HT-29 (cell line): ENCODE data around the genes CLMN, C14orf132, BDKRB1, PAPOLA and VRK1.

DNA sequence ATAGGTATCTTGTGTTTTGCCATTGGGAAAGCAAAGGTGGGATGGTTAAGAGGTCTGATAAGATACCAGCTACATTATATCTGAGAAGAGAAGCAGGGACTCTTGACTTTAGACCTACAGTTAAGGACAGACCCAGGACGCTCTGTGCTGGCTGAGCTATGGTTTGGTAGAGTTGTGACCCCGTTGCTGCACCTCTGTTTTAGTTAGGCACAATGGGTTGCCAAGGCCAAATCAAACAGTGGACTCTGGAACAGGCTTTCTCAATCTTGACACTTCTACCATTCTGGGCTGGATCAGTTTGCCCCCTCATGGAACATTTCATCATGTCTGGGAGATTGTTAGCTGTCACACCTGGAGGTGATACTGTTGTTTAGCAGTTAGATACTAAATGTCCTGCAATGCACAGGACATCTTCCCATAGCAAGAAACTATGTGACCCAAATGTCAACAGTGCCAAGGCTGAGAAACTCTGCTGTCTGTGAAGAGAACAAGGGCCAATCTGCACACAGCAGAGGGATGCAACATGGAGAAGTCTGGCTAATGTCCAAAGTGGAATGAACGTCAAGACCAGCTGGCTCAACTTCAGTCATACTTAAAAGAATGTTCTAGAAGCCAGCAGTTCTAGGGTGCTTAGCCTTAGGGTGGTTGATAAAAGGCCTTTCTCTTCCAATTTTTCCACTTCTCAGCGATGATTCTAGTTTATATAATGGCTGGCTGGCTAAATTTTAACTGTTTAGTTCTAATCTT, 65.6 kb upstream of the DICER1 start:
- RAMPAGE, long total RNA, result no peak

- RAMPAGE, long total RNA, result no peak
Measured at GRCh38 chr14:95227947-95228624, 70.8 kb upstream of the DICER1 start.

- RAMPAGE, long total RNA, result no peak
Measured at GRCh38 chr14:95319685-95320573, at the start of gene CLMN. CLMN (minus strand) TSS chr14:95319908.

DNA sequence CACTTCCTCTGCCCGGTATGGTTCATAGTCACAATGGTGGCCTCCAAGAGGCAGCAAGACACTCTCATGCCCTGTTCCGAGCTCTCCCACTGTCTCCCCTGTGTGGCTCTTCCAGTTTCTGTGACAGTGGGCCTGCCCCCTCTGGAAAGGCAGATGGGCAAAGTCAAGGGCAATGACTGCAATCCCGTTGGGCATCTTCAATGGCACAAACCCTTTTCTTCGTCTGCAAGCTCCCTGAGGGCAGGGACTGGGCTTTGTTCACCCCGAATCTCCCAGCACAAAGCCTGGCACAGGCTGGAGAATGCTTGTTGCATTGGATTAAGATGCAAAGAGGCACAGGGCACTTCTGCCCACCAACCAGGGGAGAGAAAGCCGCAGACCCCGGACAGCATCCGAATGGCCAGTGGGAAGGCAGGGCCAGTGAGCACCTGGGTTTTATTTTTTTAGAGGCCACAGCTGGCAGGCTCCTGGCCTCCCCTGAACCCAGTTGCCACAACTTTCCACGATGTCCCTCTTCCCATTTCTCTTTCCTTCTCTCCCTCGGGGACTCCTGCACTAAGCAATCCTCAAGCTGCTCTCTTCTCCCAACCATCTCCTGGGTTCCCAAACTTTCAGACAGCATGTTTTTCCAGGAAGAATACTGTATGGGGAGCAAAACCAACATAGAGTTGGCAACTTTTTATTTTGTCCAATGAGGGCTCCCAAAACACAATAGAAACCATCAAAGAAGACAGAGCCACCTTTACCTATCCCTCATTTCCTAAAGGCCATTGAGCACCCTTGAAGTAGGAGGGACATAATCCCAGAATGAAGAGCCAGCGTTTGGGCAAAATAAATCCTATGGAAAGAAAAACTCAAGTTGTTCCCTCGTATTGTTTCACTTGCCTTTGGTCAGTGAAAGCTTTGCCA, 92.7 kb upstream of the CLMN start:
- RAMPAGE, long total RNA, result no peak

GRCh38 chr14:95468646-95469288, 47.7 kb downstream of the SYNE3 start:
- RAMPAGE, long total RNA, result no peak

- RAMPAGE, long total RNA, result no peak
Measured at GRCh38 chr14:95715231-95715624, 1.3 kb upstream of the TCL1A start.

- RAMPAGE, long total RNA, result no peak
Measured at GRCh38 chr14:96032096-96032380, 7.1 kb upstream of the C14orf132 start.

- RAMPAGE, long total RNA, result no peak
Measured at GRCh38 chr14:96038889-96039583, at the start of gene C14orf132. C14orf132 (plus strand) TSS chr14:96039362.

- RAMPAGE, long total RNA, result no peak
Measured at GRCh38 chr14:96090120-96090928, 51.2 kb downstream of the C14orf132 start.

DNA sequence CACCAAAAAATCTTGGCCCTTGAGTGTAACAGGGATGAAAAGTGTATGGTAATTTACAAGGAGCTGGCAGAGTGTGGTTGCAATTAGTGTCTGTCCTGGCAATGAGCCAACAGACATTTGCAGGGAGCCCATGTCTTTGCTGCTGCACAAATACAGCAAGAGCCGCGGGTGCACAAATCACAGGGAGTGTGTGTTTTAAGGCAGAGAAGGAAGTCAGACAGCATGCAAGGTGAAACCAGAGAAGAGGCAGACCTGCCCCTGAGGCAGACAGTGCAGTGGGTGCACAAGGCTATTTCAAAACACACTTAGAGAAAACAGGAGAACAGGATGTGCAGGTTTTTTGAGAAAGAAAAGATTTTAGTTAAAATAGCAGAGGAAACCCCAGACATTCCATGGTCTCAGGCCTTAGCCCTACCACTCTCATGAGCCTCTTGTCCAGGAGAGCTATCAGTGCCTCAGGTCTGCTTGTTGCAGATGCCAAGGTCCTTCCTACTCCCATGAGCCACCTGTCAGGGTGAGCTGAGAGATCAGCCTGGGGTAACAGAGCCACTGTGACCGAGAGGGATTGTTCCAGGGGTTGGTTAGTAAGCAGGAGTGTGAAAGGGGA, 78.0 kb downstream of the C14orf132 start:
- RAMPAGE, long total RNA, result no peak

GRCh38 chr14:96198523-96199151, 6.0 kb upstream of the BDKRB2 start:
- RAMPAGE, long total RNA, result no peak

GRCh38 chr14:96255863-96256480, at the start of gene BDKRB1:
BDKRB1 (plus strand) TSS chr14:96256210.
- RAMPAGE, long total RNA, result no peak

- RAMPAGE, long total RNA, result no peak
Measured at GRCh38 chr14:96267243-96267846, 11.3 kb downstream of the BDKRB1 start.

- RAMPAGE, long total RNA, result no peak
Measured at GRCh38 chr14:96501999-96502656, at the start of gene PAPOLA. PAPOLA (plus strand) TSS chr14:96502382.

GRCh38 chr14:96527255-96527704, 25.1 kb downstream of the PAPOLA start:
- RAMPAGE, long total RNA, result no peak

DNA sequence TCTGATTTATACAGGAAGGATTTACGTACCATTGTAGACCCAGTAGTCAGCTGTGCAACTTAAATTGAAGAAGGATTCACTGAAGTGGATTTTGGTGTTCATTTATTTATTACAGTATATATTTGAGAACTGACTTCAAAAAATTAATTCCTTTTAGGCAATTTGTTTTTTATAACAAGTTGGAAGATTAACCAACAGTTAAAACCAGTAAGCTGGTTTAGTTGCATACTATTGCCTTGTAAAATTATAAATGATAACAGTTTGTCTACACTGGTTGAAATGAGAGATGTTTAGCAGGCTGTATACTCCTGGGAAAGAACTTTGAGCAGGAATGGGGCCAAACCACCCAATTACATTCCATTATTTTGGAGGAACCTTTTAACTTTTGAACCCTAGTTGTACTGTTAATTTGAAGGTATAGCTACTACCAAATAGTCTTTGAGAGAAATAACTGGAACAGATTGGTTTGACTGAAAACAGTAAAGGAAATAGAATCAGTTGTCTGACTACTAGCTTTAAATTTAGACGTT, 33.9 kb downstream of the PAPOLA start:
- RAMPAGE, long total RNA, result no peak

DNA sequence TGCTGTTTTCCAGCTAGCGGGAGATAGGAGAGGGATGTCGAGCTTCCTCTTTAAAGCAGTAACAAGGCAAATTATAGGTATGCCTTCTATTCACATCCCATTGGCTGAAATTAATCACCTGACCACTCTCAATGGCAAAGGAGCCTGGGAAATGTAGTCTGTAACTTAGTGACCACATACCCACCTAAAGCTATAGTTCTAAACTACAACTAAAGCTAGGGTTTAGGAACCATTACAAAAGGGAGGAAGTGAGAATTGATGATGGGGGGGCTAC, 34.5 kb upstream of the VRK1 start:
- RAMPAGE, long total RNA, result no peak

DNA sequence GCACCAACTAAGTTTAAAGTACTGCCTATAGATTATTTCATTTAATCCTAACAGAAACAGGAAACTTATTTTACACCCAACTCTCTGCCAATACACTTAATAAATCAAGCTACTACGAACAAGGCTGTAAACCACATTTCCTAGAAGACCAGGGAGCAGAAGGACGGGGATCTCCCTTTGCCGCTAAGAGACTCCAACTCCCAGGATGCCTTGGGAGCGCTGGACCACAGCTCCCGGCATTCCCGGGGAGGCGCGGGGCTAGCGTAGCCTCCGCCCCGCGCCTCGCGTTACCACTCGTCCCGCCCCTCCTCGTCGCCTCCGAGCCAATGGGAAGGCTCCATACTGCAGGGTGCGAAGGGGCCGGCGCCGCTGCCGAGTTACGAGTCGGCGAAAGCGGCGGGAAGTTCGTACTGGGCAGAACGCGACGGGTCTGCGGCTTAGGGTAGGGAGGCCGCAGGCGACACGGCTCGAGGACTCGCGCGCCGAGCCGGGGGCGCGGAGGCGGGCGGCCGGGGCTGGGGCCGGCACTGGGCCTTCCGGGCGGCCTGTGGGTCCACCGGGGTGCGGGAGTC, at the start of gene VRK1:
Gene VRK1, plus strand, starts transcription at position 377 of the 572 bp plus-strand sequence.
- RAMPAGE, long total RNA, result no peak

DNA sequence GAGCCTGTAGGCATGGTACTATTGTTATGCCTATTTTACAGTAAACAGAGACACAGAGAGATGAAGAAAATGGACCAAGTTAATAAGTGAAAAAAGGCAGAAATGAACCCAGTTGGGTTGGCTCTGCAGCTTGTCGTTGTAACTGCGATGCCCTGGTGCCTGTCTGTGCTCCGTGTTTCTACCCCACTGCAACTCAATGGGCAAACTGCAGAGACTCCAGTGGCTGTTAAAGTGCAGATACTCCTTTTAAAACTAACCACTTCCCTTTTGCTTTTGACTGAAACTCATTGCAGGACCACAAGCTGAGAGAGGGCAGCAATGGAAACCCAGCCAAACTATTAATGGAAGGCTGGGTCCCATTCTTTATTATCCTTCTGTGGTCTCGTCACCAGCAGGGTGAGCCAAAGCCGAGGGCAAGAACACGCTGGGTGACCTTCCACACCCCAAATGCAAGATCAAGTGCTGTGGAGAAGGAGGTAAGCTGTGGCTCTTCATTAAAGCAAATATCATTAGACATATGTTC, 910.4 kb downstream of the VRK1 start:
- RAMPAGE, long total RNA, result no peak

DNA sequence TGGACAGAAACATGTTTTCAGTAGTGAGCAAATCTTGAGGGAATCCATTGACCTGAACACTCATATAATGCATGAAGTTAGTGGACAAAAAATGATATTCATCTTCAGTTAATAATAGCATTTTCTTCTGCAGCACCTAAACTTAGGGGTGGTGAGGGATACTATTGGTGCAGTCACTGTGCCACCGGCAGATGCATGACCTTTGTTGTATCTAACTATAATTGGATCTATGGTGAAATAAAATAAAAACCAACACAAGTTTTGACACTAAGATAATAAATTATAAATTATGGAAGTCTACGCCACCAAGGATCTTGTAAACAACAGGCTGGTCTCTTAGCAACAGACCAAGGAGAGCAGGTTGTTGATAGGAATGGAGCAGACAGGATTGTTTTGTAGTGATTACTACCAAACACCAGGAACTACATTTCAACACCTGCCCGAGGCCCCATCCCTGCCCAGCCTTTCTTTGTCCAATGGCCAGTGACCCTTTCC, 1177.9 kb downstream of the VRK1 start:
- RAMPAGE, long total RNA, result no peak